UCH-1 (cell line): ENCODE results near the genes IVNS1ABP and ODR4.

DNA sequence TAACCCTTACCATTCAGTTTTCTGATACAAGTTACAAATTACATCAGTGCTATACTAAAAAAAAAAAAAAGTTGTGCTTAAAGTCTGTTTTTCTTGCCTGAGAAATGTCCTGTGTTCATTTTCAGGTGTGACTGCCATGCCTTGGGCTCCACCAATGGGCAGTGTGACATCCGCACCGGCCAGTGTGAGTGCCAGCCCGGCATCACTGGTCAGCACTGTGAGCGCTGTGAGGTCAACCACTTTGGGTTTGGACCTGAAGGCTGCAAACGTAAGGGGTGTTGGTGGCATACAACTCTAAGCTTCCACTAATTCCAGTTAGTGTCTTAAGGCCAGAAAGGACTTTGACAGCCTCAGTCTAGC lies 60.1 kb upstream of the LAMC2 start:
- RRBS = no CpG with 5 or more reads among the region's 5 CpGs

- RRBS = no CpG with 5 or more reads among the region's 7 CpGs
Measured at GRCh38 chr1:183134534-183135457, 51.3 kb upstream of the LAMC2 start.

GRCh38 chr1:183137611-183138071 lies 48.4 kb upstream of the LAMC2 start:
- RRBS = no CpG with 5 or more reads among the region's 2 CpGs

- RRBS = no CpG with 5 or more reads among the region's 3 CpGs
Measured at GRCh38 chr1:183272219-183272561, 86.1 kb downstream of the LAMC2 start.

DNA sequence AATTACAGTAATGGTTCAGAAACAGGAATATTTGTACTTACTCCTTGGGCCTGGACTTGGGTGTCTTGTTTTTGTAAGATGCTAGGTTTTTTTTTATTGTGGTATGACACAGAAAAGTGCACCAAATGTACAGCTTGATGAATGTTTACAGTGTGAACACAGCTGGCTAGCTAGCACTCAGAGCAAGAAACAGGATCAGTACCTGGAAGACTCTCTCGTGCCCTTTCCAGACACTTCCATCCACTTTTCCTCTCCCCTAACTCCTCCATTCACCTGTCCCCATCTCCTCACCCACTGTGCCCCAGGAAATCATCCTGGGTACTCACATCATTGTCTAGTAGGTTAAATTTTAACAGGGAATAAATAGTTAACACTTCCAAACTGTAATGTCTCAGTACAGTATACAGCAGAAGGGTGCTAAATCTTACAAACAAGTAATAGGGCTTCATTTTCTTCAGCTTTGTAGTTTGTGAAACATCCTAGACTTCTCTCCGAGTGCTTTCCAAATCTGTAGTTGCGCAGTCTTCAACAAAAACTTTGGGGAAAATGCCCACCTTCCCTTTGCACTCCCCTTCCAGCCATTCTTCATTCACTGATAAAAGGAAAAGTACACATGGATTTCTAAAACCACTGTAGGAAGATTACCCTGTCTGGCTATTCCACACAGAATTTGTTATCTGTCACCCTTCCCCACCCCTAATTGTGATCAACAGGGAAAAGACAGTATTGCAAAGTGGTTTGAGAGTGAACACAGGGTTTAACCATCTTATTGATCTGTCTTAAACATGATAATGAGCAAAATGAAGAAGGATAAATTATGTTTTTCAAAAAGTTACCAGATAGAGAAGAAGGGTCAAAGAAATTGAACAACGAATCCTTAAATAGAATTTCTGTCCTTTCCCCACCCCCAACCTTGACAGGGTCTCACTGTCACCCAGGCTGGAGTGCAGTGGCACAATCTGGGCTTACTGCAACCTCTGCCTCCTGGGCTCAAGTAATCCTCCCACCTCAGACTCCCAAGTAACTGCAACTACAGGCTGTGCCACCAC lies 34.3 kb downstream of the NCF2 start:
- RRBS = no CpG with 5 or more reads among the region's 4 CpGs

- RRBS = no CpG with 5 or more reads among the region's 3 CpGs
Measured at GRCh38 chr1:183719241-183719769, 66.2 kb upstream of the APOBEC4 start.

DNA sequence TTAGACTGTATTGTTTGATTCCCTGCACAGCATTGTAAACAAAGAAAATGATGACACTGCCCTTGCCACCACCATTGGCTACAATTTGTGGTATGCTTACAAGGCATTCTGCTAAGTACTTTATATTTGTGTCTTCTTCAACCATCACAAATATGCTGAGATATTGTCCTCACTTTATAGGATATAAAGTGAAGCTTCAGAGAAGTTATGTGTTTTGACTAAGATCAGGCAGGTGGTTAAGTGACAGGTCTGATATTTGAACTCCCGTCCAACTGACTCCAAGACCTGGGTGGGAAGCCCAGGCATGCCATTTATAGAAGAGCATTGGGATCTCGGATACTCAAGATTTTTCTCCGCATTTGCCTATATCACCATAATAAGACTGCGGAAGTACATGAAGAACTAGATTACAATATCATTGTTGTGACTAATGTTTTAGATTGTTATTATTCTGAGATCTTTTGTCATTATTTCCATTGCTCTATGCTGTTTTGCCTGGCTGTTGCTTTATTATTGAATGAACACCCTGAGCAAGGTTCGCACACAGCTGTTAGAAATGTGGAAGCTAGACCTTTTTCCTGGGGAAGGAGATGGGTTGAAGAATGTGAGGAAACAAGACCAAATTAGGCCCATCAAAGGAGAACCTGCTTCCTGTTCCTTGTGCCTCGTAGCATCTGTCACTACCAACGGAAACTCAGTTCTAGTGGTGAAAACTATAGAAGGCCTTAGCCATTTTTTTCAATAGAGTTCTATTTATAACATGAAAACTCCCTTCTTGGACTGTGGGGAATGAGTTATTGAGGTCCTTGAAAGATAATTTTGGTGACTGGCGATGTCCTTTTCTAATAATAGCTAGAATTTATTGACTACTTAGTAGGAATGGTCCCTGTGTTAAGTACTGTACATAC lies 68.6 kb downstream of the RGL1 start:
- RRBS = no CpG with 5 or more reads among the region's 8 CpGs

GRCh38 chr1:183888417-183888787 lies 83.5 kb downstream of the RGL1 start:
- RRBS = no CpG with 5 or more reads among the region's 6 CpGs

DNA sequence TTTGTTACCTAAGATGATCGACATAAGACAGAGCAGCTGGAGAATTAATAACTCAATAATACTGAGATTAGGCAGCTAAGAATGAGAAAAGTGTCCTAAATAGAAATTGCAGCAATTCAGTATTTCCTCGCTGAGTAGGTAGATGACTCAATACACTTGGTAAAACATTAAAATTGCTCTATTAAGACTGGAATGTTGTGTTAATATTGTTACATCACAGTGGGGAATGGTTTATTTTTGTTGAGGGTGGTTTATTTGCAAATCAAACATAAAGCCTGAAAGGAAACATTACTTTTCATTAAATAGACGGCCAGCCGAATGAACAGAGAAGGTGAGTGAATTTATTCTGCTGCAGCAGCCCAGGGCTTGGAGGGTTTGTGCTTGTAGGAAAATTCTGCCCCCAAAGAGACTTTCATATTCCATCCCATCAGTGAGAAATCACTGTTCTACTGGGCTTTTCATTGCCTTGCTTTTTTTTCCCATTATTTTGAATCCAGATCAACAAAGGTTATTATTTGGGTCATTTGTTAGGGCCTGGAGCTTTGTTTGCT lies 21.3 kb downstream of the C1orf21 start:
- RRBS = no CpG with 5 or more reads among the region's 4 CpGs

- RRBS = no CpG with 5 or more reads among the region's 10 CpGs
Measured at GRCh38 chr1:184503852-184504434, 117.1 kb downstream of the C1orf21 start.

- RRBS = no CpG with 5 or more reads among the region's 8 CpGs
Measured at GRCh38 chr1:184615093-184615987, 139.3 kb downstream of the EDEM3 start.

DNA sequence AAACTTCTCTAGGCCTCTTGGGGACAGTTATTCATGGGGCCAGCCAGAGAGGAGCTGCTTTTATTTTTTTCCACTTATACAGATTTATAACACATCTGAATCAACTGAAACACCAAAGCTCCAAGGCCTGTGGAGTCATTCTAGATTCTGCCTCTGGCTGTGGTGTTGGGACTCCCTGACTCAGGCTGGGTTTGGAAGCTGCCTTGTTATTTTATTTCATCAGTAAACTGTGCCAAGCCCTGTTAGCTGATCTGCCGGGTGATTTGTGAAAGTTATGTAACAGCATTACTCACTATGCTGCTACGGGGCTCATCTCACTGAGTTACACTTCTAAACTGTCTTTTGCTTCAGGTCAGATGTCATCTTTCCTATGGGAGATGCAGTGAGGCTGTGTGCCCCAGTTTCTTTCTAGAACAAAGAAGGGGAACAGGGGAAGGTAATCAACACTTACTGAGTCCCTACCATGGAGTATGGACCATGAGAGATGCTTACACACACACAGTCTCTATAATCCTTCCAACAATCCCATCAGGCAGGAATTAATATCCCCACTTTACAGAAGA lies 84.0 kb upstream of the EDEM3 start:
- RRBS = no CpG with 5 or more reads among the region's 2 CpGs

DNA sequence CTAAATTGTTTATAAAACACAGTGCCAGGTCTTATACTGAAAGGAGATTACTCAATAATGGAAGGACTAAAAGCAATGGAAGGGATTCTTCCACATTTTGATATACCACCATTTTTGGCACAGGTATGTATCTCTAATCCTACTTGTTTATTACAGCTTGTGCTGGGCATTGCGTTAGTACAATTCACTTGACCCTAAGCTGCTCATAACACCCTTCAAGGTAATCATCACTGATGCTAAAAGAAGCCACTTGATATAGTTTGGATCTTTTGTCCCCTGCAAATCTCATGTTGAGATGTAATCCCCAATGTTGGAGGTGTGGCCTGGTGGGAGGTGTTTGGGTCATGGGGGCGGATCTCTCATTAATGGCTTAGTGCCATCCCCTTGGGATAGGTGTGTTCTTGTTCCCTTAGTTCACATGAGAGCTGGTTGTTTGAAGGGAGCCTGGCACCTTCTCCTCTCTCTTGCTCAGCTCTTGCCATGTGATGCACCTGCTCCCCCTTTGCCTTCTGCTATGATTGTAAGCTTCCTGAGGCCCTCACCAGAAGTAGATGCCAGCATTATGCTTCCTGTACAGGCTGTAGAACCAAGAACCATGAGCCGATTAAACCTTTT lies 71.1 kb downstream of the NIBAN1 start:
- RRBS = no CpG with 5 or more reads among the region's 3 CpGs

DNA sequence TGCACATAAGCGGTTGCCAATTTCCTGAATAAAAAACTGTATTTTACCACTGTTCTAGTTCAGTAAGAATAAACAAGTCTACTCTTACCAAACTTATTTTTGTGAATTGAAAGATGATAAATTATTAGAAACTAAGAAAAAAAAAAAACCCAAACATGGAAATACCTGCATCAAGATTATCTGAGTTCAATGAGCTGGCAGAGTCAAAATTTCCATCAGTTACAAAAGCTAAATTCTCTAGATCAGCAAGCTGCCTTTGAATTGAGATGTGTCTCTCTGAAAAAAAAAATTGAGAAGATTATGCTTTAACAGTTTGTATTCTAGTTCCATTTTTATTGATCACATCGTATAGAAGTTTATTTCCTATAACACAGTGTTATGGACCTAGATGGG lies 5.1 kb downstream of the TRMT1L start:
- RRBS = no CpG with 5 or more reads among the region's 2 CpGs

GRCh38 chr1:185316479-185317375 lies at the start of gene IVNS1ABP:
TSS of gene IVNS1ABP (minus strand) at chr1:185317243.
- RRBS = no CpG with 5 or more reads among the region's 103 CpGs

DNA sequence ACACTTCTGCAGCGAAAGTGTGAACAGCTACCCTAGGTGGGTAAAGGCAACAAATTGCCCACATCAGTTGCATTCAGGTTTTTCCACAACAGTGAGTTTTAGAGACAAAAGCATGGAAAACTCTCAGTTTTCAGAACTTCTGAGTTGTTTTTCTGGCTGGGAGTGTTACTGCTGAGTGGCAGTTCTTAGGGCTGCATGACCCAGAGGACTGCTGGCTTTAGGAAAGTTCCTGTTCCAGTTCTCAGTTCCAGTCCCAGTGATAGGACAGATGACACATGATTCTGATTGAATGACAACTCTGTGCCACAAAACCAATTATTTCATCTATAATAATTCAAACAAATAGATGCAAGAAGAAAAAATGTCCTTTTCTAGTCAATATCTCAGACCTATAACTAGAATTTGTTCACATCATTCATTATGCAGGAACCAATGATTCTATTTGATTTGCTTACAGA lies 29.3 kb upstream of the IVNS1ABP start:
- RRBS = no CpG with 5 or more reads among the region's 1 CpG

DNA sequence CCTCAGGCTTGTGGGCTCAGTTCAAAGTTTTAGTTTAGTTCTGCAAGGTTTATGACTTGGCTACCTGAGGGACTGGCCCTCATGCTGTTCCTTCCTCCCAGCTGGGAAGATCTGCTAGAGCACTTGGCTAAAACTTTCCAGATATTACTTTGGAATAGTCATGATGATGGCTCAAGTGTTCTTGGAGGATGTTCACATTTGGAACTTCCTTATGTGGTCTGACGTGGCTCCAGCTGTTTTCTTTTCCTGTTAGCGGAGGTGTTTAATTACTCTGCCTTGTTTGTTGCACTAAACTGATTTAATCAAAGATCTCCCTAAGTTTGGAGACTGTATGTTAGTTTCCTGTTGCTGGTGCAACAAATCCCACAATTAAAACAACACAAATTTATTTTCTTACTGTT lies 110.3 kb upstream of the IVNS1ABP start:
- RRBS = no CpG with 5 or more reads among the region's 2 CpGs

- RRBS = no CpG with 5 or more reads among the region's 7 CpGs
Measured at GRCh38 chr1:185570777-185571535, 163.2 kb upstream of the HMCN1 start.

- RRBS = no CpG with 5 or more reads among the region's 2 CpGs
Measured at GRCh38 chr1:186361458-186361951, 13.5 kb downstream of the TPR start.

- RRBS = 6% methylated on average over 6 of the region's 32 CpGs
Measured at GRCh38 chr1:186375642-186376474, at the start of gene ODR4. TSS of gene ODR4 (plus strand) at chr1:186375838.